Gallbladder (tissue), 1 donor: Measurements from ENCODE around the gene ZNF727.

- PRO-cap: no peak
These were observed 1.9 kb downstream of the COBL start for GRCh38 chr7:51314729-51315063.

DNA sequence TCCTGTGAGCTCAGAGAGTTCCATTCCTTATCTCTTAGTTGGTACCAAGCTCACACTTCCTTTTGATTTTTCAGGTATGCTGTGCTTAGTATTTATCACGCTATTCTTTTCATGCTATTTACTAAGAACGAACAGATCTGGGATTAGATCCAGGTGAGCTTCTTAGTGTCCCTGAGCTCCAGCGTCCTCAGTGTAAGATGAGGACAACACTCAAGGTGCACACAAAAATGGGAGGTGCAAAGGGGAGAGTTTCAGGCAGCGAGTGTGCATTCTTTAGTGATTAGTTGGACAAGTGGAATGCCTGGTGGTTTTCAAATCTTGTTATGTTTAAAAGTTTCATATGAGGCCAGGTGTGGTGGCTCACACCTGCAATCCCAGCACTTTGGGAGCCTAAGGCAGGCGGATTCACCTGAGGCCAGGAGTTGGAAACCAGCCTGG, 23.8 kb upstream of the COBL start:
- PRO-cap: bidirectional peak, plus-strand start at position 190 of the sequence, minus-strand start at position 189 of the sequence

DNA sequence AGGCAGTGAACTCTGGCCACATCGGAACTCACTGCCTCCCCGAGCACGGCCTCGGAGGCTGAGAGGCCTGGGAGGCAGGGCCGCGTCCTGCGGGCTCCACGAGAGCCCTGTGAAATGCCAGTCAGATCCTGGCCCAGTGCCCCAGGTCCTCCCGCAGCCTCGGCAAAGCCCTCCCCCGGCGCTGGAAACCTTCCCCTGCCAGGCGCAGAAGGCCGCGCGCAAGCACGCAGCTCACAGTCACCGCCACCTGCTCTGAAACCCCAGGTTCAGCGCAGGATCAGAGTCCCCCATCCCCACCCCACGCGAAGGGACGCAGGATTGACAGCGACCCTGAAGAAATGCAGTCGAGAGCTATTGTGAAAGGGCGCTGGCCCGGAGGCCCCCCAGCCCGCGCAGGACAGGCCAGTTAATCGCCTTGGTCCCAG, 13.6 kb upstream of the EGFR start:
- PRO-cap: no peak

DNA sequence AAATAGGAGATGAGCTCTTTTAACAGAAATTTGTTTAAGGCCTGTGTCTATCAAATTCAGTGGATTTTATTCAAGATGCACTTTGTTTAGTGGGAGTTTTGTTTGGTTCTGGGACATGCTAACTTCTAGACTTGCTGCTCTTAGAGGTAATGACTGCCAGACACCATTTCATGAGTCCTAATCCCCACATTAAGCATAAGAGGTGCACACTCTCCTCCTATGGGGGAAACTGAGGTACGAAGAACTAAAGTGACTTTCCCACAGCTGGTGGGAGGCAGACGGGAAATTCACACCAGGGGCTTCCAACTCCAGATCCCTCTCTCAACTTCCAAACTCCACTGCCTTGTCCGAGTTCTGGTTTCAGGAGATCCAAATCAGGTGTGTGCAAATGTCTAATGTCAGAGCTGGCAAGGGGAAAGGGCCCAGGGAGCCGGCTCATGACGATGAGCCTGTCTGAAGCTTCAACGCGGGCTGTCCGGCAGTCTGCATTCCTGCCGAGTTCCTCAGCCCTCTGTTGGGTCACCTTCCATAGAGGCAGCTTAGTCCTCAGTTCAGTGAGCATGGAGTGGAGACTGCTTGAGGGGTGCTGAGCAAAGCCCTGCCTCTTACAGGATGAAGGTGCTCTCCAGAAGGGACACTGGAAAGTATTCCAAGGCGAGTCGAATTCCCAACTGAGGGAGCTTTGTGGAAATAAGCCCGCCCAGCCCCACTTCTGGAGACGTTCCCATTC, 3.0 kb downstream of the EGFR start:
- PRO-cap: no peak

- PRO-cap: no peak
These were observed 128.0 kb downstream of the EGFR start for GRCh38 chr7:55146773-55147250.

DNA sequence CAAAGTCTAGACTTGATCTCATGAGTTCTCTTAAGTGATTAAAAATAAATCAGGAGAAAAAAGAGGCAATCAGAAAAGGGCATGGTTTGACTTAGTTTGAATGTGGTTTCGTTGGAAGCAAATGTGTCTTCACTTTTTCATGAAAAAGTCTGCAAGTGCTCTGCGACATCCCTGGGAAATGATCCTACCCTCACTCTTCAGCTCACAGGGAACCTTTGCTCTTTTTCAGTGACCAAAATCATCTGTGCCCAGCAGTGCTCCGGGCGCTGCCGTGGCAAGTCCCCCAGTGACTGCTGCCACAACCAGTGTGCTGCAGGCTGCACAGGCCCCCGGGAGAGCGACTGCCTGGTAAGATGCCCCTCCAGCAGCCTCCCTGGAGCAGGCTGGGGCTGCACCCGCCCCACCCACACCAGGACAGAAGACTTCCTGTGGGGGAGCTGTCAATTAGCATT, 133.5 kb downstream of the EGFR start:
- PRO-cap: no peak

DNA sequence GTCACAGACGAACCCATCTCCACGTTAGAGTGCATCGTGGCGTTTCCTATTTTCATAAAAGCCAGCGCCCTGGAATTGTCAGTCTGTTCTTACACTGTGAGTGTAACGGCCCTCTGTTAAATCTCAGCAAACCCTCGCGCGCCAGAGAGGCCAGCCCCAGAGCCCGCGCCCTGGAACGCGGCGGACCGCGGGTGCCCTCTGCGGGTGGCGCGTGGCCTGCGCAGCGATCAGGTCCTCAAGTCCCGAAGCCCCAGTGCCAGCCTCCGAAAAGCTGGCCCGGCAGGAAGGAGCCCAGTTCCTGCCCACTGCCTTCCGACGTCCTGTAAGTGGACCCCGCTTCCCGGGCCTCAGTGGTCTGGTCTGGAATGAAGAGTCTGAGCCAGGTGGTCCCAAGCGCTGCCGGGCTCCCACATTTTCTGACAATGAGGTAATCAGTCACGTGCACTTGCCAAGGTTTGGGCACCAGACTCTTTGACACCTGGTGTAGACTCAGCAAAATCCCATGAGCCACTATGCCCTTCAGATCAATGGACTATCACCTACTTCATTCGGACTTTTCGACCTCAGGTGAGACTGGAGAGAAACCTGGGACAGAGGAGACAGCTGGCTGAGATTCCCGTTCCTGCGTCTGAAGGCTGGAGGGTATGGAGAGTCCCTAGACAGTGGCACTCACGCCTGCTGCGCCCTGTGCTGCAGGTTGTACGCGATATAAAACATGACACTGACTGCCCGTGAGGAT, 109.5 kb upstream of the LANCL2 start:
- PRO-cap: no peak

DNA sequence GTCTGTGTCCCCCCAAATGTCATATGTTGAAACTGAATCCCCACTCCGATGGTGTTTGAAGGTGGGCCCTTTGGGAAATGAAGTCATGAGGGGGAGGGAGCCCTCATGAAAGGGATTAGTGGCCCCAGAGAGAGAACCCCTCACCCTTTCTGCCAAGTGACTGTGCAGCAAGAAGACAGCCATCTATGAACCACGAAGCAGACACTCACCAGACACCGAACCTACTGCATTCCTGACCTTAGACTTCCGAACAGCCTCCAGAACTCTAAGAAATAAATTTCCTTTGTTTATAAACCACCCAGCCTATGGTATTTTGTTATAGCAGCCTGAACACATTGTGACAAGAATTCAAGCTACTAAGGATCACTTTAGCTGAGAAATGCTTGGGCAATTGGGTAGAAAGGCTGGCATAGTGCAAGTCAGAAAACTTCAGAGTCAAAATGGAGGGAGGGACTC, 100.8 kb downstream of the LANCL2 start:
- PRO-cap: no peak

DNA sequence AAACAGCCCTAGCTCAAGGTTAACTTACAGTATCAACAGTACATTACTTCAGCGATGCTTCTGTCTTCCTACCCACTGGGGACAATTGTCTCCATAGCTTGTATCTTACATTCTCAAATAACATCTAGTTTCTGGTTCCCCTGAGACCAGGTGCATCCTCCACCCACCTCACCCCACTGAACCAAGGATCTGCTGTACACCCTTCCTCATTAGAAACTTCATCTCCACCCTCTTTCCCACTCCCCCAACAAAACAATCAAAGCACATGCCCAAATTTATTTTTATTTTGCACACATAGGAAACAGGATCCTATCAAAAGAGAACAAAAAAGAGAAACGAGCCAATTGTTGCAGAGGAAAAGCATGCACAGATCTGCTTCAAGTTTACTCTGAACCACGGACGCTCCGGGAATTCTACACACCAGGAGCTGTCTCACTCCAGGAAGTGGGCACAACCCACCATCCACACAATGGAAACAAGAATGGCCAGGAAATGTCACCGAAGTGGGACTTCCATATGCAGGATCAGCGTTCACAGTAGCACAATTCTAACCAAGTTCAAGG, 101.9 kb downstream of the VOPP1 start:
- PRO-cap: no peak

DNA sequence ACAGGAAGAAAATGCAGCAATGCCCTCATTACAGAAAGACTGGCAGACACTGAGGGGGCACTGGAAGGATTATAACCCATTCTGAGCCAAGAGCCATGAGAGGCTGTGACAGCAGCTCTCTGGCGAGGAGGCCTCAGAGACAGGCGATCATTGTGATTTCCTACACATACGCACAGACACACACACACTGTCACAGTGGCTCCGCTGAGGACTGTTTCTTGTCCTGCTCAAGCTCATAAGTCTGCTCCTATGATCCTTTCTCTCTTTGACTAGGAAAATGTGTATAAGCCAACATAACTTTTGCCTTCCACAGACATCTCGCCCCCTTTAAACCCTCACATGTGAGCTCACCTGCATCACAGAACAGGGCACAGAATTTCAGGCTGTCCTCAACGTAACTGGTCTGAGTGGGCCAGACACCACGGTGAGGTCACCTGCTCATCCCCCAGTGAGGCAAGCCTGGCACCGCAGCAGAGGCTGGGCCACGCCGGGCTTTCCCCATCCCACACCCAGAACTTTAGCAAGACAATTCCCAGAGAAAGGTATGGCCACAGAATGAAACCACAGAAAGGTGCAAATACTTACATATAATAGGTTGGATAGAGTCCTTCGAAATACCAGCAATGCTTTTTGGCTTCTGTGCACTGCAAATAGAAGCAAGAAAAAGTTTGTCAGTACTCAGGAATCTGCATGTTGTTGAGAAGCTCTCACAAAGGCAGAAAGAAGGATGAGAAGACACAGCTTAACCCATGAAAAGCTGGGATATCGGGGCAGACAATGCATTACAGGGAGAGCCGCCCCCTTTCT, 51.6 kb downstream of the VOPP1 start:
- PRO-cap: no peak

GRCh38 chr7:55534952-55535998, 37.0 kb downstream of the VOPP1 start:
- PRO-cap: no peak

DNA sequence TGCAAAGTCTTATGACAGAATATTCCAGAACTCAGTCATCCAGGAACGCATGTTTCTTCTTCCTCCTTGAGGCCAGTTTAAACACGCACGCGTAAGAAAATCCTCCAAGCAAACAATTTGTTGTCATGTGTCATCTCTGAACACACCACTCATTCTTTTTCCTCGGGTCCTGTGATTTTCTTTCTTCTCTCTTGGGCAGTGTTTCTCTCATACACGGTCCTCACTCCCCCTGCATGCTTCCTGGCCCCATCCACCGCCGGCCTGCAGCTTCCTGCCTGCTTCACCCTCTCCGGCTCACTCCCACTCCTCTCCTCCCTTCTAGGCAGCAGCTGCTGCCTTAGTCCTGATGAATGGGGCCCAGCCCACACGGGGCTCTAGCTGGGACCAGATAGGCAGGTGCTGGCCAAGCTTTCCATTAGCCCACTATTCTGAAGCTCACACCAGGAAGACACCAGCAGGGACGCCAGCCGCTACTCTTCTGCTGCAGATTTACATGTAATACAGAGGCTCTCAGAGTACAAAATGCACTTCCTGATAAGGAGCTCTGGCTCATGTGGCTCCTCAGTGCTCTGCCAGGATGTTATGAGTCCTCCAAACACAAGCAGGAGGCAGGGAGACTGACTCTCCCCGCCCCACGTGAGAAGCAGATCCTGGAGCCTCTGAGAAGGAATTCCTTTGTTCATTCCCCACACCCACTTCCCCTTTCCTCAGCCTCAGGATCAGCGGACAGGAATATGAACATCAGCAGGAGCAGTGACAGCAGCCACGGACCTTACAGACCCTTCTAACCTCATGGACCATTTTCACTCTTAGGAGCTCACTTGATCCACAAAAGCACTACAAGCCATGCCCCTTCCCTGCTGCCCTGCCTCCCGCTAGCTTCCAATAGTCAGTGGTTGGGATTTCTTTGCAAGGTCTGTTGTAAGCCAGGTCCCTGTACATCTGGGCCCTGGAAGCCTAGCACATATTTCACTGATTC, 117.0 kb upstream of the VOPP1 start:
- PRO-cap: unidirectional peak, minus-strand start at position 584 of the sequence

GRCh38 chr7:56087195-56087659, 5.5 kb downstream of the PHKG1 start:
- PRO-cap: no peak

- PRO-cap: no peak
These were observed 2.8 kb downstream of the PHKG1 start for GRCh38 chr7:56089909-56090394.

DNA sequence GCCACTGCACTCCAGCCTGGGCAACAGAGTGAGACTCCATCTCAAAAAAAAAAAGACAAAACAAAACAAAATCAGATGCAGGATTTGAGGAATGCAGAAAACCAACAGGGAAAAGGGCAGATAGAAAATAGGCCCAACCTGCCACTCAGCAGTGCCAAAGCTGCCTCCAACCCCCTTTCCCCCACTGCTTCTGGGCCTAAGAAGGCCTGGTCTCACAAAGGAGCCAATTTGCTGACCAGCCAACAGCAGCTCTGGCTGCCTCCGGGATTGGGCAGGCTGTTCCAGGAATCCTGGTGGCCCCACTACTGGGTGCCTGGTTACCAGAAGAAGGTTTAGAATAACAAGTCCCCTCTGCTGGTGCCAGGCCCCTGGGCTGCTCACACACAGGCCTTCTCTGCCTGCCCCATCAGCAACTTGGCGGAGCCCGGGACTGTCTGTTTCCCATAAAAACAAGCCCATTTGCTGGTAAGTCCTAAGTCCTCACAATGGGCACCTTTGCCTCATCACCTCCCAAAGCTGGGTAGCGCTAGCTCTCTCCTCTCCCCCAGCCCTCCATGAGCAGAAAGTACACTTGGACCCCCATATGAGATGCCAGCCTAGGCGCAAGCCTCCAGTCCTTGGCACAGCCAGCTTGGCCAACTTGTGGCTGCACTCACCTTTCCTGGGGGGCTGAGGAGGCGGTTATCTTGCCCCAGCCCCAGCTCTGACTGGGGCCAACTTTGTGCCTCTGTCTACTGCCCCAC, 1.1 kb downstream of the PHKG1 start:
- PRO-cap: no peak

DNA sequence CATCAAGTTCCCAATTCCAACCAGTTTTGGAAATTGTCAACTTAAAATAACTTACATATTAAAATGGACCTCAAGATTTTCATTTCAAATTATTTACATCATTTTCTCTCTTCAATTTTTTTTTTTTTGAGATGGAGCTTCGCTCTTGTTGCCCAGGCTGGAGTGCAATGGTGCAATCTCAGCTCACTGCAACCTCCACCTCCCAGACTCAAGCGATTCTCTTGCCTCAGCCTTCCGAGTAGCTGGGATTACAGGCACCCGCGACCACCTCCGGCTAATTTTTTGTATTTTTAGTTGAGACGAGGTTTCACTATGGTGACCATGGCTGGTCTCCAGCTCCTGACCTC, 1.8 kb downstream of the CHCHD2 start:
- PRO-cap: no peak

DNA sequence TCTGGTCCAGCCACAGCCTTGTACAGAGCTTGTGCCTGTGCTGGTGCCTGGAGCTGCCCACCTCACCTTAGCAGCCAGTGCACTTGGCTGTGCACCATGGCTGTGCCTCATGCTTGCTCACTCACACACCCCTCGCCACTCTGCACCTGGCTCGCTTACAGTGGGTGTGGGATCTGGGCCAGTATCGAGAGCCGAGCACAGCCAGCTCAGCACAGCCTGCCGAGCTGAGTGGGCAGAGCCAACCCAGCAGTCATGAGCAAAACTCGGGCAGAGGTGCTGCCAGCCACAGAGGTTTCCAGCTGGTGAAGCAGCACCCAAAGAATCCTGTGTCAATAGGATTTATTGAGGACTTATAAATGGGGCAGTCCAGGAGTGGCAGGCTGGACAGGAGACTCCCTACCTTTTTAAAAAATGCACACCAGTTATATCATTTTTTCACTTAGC, 140.0 kb upstream of the NUPR2 start:
- PRO-cap: no peak

DNA sequence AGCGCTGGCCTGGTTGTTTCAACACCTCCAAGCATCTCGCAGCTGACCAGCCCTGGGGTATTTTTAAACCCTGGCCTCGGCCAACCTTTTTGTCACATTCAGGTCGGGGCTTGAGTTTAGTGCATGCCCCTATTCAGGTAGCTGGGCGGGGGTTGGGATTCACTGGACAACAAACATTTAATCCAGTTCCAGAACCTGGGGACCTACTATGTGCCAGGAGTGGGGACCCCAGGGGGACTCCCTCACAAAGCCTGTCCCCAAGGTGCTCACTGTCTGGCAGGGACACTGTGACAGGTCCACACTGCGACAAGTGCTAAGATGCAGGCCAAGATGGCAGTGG, 105.6 kb upstream of the ZNF716 start:
- PRO-cap: no peak

DNA sequence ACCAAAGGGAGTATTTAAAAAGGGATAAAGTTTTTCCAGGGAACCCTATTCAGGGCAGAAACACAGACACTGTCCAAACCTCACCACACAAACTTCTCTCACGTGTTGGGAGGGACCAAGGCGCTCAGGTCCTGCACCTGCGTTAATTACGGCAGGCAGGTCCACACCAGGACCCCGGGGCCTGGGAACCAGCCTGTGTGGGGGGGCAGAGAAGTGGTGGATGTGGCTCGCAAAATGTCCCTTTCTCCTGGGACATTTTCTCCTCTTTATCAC, 73.5 kb upstream of the ZNF722 start:
- PRO-cap: no peak

- PRO-cap: unidirectional peak, plus-strand start at chr7:64045930
These were observed at the start of gene ZNF727 for GRCh38 chr7:64045221-64046127. Gene ZNF727, plus strand, starts transcription at chr7:64045434.